SK-MEL-5 (cell line): ENCODE measurements around the genes AMDHD1, ELK3 and BLTP3B.

RAMPAGE:
- cytosol, long total RNA, result no peak
- long total RNA, result no peak
- nucleus, long total RNA, result no peak
These were observed at the start of gene AMDHD1 for GRCh38 chr12:95942868-95943650. Gene AMDHD1 (plus strand): TSS chr12:95943331.

DNA sequence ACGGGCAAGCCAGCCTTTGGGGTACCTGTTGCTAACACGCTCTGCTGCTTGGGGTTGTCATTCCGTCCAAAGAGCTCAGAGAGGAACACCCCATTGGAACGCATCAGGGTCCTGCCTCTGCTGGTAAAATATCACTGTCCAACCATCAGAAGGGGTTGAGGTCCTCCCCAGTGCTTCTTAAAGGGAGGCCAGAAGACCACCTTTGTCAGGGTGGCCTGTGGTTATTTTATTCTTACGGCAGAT, 441 bp downstream of the AMDHD1 start:
RAMPAGE:
- cytosol, long total RNA, result no peak
- long total RNA, result no peak
- nucleus, long total RNA, result no peak

RAMPAGE:
- cytosol, long total RNA, result no peak
- long total RNA, result no peak
- nucleus, long total RNA, result no peak
These were observed at the start of gene ELK3 for GRCh38 chr12:96193775-96194803. Gene ELK3 (plus strand): TSS chr12:96194375.

DNA sequence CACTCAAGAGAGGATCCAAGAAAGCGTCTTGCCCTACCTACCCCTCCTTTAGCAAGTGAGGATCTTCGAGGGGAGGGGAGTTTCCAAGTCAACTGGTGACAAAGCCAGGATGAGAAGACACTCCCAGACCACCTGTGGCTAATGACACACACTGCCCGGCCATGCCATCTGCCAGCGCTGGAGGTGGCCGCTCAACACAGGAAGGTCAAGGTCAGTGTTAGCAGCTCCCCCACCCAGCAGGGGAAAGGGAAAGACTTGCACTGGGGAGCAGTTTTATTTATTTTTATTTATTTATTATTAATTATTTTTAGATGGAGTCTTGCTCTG, 41.3 kb downstream of the ELK3 start:
RAMPAGE:
- cytosol, long total RNA, result no peak
- long total RNA, result no peak
- nucleus, long total RNA, result no peak

RAMPAGE:
- cytosol, long total RNA, result no peak
- long total RNA, result no peak
- nucleus, long total RNA, result no peak
These were observed 53.0 kb downstream of the ELK3 start for GRCh38 chr12:96246904-96247936.

DNA sequence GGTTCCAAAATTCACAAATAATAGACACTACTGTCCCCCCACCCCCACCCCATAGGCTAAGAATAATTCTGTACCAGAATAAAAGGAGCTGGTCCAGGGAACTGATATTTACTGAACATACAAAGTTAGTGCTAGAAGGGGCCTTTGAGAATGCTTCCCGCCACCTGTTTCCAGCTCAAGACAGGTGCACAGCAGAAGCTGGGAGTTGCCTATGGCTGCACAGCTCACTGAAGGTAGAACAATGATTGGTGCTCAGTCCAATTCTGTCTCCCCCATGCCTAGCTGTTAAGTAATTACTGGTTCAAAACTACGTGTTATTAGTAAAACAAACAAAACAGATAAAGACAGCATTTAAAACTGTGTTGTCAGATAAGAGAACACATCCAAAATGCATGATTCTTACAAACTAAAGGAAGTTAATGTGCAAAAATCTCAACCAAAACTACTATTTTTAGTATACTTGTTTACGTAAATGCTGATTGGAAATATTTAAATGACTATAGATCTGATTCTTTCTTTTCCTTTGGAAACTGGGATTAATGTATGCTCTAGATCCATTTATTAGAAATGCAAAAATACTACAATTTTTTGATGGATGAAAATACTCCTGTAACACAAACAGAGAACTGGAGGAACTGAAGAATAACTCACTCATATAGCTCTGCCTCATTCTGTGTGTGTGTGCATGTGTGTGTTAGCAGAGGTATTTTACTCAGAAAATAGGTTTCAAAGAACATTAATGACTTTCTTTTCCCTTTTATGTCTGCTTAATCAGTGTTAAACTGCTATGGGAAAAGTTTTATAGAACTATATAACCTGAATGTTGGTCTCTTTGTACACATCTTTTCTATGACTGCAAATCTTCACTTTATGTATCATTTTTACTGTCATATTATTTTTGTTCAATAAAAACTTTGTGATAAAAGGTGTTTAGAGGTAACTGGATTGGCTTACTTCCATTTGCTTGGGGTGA, 75.0 kb downstream of the ELK3 start:
RAMPAGE:
- cytosol, long total RNA, result no peak
- long total RNA, result no peak
- nucleus, long total RNA, result no peak

GRCh38 chr12:96294744-96295811, 100.9 kb downstream of the ELK3 start:
RAMPAGE:
- cytosol, long total RNA, result no peak
- long total RNA, result no peak
- nucleus, long total RNA, result no peak

DNA sequence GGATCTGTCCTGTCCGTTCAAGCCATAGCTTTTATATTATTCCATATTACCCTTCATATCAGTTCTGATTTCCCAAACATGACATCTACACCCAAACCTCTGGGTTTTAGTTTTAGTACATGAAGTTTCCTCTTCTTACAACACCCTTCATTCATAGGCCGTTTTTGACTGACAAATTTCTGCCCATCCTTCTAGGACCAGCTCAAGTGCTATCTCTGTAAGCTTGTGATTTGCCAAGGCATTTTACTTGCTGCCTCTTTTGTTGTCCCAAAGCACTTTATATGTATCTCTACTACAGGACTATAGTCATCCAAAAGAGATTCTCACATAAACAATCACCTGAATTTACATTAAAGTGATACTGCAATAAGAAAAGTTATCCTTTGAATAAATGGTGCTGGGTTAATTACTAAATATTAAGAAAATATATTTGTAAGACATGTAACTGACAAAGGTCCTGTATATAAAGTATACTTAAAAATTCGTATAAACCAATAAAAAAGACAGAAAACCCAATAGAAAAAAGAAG, 91.0 kb downstream of the CDK17 start:
RAMPAGE:
- cytosol, long total RNA, result no peak
- long total RNA, result no peak
- nucleus, long total RNA, result no peak

DNA sequence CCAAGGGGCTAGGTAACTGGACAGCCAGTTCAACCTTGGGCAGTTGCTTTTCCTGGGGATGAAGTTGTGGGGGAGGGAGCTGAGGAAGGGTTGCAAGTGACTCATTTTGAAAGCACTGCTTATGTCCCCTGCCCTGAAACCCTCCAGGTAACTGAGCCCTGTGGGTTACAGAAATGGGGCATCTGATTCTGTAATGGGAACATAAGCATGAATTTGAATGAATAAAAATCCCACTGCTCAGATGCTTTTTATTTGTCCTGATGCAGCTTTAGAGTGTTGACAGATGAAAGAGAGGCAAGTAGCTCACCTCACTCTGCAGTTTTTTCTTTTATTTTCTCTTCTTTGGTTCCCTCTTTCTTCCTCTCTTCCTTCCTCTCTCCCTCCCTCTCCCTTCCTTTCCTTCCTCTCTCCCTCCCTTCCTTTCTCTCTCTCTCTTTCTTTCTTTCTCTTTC, 13.3 kb downstream of the CFAP54 start:
RAMPAGE:
- cytosol, long total RNA, result no peak
- long total RNA, result no peak
- nucleus, long total RNA, result no peak

GRCh38 chr12:98573926-98574223, 19.6 kb upstream of the SLC25A3 start:
RAMPAGE:
- cytosol, long total RNA, result no peak
- long total RNA, result no peak
- nucleus, long total RNA, result no peak

RAMPAGE:
- cytosol, long total RNA, result no peak
- long total RNA, result no peak
- nucleus, long total RNA, result no peak
These were observed 318 bp downstream of the APAF1 start for GRCh38 chr12:98645353-98645862.

GRCh38 chr12:98857067-98857649, 212.1 kb downstream of the APAF1 start:
RAMPAGE:
- cytosol, long total RNA, result no peak
- long total RNA, result no peak
- nucleus, long total RNA, result no peak

GRCh38 chr12:99130813-99131488, 485.9 kb downstream of the APAF1 start:
RAMPAGE:
- cytosol, long total RNA, result no peak
- long total RNA, result no peak
- nucleus, long total RNA, result no peak

DNA sequence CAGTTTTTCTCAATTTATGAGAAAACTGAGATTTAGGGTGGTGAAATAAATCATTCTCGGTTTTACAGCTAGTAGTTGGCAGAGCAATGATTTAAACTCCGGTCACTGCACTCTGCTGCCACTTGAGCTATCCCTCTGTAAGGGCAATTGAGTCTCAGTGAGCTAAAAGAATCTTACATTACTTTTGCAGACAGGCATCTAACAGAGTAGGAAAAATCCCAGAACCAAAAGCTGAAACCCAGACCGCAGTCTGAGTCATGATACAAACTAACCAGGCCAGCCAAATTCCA, 73.7 kb downstream of the ANKS1B start:
RAMPAGE:
- cytosol, long total RNA, result no peak
- long total RNA, result no peak
- nucleus, long total RNA, result no peak

DNA sequence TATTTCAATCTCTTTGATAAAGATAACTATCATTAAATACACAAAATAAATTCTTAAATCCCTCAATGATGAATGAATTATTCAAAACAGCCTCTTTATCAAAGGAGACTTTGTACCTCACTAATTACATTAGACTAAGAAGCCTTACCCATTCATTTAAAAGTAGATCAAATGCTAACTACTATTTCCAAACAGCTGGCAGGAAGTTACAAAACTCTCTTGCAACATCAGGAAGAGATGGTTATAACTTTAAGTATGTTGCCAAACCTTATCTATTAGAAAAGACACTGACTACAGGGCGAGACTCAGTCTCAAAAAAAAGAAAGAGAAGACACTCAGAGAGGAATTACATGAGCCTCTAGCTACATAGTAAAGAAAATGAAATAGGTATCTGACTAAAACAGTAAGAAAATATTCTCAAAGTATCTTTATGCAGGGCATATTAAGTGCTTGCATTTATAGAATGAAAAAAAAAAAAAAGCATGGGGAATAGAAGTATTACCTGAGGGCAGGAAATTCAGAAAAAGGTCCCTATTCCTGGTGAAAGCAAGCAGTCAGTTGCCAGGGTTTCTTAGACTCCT, 14.5 kb downstream of the BLTP3B start:
RAMPAGE:
- cytosol, long total RNA, result no peak
- long total RNA, result no peak
- nucleus, long total RNA, result no peak

GRCh38 chr12:100142781-100143376, at the start of gene BLTP3B:
Gene BLTP3B (minus strand): TSS chr12:100142874.
RAMPAGE:
- cytosol, long total RNA, result start-site peak on the minus strand at chr12:100142852-100142858, 27 and 37 reads in 2 replicates
- long total RNA, result start-site peak on the minus strand at chr12:100142852-100142877, 195 and 101 reads in 2 replicates
- nucleus, long total RNA, result start-site peak on the minus strand at chr12:100142853-100142877, 320 and 126 reads in 2 replicates

DNA sequence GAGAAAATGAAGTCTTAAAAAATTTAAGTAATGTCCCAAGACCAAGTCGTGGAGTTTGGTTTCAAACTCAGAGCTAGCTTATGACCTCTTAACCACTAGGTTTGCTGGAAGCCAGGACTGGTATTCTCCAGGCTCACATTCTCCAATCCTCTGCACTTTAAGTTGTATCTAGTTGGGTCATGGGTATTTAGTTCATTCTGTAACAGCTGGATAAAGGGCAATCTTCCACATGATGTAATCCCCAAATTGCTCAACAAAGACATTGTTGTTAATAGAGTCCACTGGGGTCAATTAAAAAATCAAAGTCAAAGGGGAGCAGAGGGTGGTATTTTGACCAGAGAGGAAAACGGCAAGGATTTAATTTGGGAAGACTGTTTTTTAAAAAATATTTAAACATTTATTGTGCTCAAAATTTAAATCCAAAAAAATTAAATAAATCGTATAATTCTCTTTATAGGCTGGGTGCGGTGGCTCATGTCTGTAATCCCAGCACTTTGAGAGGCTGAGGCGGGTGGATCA, 17.7 kb upstream of the GAS2L3 start:
RAMPAGE:
- cytosol, long total RNA, result no peak
- long total RNA, result no peak
- nucleus, long total RNA, result no peak

DNA sequence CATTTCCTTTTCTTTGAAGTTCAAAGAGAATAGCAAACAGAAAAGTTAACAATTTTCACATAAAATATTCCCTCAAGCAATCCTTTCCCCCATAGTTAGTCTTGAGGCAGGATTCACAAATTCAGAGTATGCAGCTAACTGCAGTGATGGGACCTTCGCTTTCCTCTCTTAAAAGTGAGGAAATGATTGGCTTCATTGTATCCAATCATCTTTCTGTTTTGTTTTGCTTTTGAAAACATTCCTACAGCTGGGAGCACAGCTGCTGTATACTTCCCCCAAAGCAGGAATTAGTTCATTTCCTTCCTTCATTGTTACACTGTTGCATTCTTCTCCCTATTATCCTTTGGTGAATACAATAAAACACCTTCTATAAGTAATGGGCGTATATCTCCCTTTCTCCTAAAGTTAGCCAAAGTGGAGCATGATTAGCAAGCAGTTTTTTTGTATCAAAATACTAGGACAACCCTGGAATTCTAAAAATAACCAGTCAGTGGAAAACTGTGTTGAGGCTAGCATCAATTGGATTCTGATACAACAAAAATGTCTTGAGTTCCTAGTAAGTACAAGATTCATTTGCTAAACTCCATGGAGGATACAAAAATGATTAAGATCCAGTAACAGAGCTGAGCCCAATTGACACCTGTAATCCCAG, 9.3 kb upstream of the GAS2L3 start:
RAMPAGE:
- cytosol, long total RNA, result no peak
- long total RNA, result no peak
- nucleus, long total RNA, result no peak

DNA sequence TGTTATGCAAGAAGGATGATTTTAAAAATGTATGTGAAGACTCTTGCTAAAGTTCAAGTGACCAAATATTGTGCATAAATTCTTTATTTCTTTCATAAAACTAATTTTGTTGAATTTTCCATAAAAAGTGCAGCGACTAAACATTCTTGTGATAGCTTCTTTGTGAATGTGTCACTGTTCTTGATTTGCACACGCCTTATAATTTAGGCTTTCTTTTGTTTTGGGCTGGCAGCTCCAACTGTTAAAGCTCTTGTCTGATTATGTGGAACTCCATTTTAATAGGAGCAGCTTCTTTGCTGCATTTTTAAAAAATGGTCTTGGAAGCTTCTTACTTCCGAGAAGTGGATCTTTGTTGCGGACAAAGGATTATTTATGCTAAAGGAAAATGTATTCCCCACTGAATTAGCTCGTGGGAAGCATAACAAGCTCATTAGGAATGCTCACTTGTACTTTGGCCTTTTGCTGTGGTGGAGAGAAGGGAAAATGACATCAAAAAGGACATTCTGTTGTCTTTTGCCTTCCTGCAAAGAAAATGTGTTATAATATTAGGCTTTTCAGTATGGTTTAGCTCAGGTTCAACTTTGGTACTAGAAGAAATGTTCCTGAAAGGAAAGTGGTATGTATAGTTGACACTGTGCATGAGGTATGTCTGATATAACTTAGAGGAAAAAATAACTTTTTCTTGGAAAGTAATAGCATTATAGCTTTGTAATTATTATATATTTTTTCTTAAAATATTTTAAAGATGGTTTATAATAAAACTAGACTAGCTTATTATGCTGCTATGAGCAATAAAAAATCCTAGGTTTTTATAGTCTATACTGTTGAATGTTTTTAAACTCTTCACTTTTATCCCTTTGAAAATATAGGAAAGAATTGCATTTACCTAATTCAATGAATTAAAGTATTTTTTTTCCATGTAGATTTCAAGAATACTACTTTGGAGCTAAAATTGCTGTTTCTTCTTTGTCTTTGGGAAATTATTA, 20.2 kb downstream of the GAS2L3 start:
RAMPAGE:
- cytosol, long total RNA, result no peak
- long total RNA, result no peak
- nucleus, long total RNA, result start-site peak on the plus strand centred at position 492 of the sequence, 186 bp wide, 97 and 19 reads in 2 replicates

DNA sequence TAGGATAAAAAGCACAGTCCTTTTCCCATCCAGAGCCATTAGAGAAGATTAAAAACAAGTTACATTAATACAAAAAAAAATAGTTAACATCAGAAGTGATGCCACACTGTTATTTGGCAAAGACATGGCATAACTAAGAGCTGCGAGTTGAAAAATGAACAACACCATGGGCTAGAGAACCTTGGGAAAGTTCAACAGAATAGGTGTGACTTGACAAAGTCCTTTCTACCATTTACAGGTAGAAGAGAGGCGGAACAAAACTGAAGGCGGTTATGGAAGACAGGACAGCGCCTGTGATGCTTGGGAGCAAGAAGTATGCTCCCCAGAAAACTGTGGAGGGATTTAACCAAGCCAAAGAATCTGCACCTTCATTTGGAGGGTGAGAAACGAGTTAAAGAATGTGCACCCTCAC, 995 bp downstream of the ARL1 start:
RAMPAGE:
- cytosol, long total RNA, result no peak
- long total RNA, result no peak
- nucleus, long total RNA, result no peak